Metanephros (tissue), 2 donors: ENCODE measurements around a stretch of chr6.

GRCh38 chr6:148874760-148875212 lies 128.0 kb downstream of the UST start:
- RAMPAGE, long total RNA = no peak

GRCh38 chr6:148922964-148923345 lies 176.1 kb downstream of the UST start:
- RAMPAGE, long total RNA = no peak

DNA sequence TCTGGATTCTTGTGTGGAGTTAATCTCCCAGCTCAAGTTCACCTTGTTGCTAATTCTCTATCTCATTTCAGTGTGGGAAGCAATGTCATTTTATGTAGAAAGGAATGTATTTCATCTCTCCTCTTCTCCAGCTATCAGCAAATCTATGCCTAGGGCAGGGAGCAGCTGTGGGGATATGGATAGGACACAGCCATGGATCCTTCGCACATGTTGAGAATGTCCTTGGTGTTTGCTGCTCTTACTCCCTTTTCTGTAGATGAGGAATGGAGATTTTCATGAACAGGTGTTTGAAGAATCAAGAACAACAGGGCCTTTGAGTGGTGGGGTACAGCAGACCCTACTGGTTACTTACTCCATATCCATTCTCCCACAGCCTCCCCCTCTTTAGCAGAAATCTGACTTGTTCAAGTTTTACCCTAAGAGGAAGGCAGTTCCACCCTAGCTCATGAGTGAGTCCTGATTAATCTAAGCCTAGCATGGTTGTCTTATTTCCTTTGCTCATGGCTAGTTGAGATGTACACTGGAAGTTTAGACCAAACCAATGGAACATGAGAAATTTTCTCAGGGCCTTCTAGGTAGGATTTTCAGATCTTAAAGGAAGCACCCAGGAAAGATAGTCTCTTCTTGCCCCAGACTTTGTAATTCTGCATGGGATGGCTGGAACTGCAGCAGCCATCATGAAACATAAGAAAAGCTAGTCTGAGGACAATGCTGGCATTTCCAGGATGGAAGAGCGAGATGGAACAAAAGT lies 182.2 kb downstream of the UST start:
- RAMPAGE, long total RNA = no peak

- RAMPAGE, long total RNA = no peak
Observed at GRCh38 chr6:149031815-149032347, 285.1 kb downstream of the UST start.

- RAMPAGE, long total RNA = no peak
Observed at GRCh38 chr6:149059788-149060114, 257.8 kb upstream of the TAB2 start.

DNA sequence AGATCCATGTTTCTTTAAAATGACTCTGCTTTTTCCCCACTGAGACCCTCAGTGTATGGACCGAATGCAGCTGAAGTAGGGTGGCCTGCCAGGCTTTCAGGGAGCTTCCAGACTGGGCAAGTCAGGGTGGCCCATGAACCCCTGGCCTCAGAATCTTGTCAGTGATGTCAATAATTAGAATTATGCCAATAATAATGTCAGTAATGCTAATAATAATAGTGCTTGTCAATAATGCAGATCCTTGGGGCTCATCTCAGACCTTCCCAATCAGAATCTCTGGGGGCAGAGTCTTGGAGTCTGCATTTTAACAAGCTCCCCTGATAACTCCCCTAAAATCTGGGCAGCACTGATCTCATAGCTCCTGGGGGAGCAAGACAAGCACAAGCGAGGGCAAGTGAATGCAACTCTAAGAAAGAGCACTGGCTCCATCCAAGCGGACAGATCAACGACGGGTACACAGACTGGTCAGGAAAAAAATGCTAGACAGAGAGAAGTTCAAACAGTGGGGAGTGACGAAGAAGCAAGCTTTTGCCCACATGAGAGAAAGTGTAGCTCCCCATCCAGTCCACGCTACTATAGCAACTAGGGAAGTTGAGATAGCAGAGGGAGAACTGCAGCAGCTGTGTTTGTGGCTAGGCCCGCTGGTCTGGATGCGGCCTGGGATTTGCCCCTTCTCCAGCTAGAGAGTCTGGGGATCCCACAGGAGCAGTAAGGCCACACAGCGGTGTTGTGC lies 59.9 kb upstream of the TAB2 start:
- RAMPAGE, long total RNA = no peak

GRCh38 chr6:149451328-149451896 lies 33.4 kb downstream of the ZC3H12D start:
- RAMPAGE, long total RNA = no peak

DNA sequence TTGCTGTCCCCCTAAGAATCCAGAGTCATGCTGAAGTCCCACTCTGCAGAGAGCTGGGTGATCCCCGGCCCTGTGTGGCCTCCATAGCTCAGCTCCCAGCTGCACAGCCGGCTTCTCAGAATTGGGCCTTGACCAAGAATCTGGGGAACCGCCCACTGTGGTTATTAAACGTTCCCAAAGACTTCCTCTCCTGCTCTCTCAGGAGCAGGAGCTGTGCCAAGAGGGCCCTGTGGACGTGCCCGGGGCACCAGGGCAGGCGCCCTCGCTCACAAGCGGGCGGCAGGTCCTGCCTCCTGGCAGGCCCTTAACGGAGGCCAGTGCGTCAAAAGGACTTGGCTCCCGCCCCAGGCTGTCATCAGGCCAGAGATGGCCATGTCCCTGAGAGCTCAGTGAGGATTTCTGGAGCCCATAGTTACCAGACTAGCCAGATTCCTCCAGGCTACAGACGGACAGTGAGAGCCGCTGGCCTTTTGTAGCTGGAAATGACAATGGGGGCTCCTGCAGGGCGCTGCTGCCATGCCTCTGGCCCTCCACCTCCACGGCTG lies 30.4 kb downstream of the ZC3H12D start:
- RAMPAGE, long total RNA = no peak

GRCh38 chr6:149728062-149729152 lies 10.5 kb upstream of the LATS1 start:
- RAMPAGE, long total RNA = no peak

DNA sequence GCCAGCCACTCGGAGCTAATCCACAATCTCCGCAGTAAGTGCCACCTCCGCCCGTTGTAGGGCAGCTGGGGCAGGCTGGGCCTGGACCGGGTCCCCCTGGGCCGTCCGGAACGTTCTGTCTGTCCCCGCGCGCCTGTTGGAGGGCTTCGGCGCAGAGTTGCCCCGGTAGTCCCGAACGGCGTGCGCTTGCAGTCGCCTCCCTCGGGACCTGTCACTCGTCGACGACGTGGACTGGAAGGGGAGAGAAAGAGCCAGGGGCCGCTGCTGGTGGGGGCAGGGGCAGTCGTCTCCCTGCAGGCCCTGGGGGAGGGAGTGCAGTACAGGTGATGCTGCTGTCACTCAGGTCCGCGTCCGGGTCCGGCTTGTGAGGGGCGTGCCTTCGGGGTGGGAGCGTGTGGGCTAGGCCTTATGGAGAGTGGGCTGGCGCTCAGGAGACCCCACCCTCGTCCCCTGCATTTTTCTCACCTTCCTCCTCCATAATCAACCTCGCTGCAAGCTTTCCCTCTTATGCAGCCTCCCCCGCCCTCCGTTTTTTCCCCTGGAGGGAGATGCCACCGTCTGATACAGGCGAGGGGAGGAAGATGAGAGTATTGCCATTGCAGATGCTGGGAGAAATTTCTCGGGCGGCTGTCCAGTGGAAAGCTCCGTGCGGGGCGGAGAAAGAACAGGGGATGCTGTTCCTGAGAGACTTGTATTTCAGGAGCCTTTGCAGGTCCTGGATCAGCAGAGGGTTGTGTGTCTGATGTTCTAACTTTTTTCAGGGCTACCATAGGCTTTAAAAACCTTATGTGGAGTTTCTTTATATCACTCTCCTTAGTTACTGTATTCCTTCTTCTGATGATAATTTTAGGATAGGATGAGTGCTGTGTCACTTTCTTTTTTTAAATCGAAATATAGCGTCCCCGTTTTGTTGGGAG lies 640 bp downstream of the PCMT1 start:
- RAMPAGE, long total RNA = no peak

- RAMPAGE, long total RNA = no peak
Observed at GRCh38 chr6:149802018-149802464, 52.5 kb downstream of the PCMT1 start.

DNA sequence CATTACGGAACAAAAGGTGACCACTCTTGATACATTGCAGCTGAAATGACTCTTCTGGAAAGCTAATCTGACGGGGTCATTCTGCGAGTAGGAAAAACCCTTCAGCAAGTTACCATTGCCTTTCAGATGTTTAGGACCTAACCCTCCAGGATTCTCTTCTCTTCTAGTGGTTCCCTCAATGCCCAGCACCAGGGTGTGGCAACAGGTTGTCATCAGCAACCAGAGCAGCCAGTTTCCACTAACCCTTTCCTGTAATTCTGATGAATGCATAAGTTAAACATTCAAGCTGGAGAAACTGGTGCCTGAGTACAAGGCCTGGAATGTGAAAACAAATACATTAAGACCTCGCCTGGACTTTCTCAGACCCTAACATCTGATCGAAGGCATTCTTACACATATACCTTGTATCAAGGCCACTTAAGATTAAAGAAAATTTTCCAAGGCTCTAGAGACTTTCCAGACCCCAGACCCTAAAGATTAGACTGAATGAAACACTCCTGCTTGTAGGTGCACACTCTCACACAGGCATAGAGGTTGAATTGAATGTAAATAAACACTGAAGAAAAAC lies 9.2 kb downstream of the LRP11 start:
- RAMPAGE, long total RNA = no peak

DNA sequence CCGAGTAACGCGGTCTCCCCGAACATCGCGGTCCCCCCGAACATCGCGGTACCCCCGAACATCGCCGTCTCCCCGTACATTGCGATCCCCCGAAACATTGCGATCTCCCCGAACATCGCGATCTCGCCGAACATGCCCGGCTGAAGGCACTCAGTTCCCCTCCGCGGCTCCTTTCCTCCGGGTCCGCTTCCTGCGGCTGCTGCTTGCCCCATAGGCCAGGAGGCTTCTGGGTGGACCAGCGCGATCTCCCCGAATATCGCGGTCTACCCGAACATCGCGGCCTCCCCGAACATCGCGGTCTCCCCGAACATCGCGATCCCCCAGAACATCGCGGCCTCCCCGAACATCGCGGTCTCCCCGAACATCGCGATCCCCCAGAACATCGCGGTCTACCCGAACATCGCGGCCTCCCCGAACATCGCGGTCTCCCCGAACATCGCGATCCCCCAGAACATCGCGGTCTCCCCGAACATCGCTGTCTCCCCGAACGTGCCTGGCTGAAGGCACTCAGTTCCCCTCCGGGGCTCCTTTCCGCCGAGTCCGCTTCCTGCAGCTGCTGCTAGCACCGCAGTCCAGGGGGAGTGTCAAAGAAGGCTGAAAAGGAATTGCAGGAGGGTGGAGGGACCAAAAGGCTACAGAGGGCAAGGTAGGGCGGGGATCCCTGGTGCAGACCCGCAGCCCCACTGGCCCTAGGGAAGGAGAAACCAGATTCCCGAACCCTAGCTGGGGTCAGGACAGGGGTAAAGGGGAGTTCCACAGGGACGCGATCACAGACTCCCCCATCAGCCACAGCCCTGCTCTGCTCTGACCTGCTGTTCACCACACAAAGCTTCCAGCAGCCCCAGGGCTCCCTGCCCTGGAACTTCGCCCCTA lies 1.3 kb downstream of the ULBP1 start:
- RAMPAGE, long total RNA = no peak

DNA sequence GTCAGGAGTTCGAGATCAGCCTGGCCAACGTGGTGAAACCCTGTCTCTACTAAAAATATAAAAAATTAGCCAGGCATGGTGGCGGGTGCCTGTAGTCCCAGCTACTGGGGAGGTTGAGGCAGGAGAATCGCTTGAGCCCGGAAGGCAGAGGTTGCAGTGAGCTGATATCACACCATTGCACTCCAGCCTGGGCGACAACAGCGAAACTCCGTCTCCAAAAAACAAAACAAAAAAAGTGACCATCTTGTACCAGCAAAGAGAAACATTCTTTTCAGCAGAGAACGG lies 25.1 kb upstream of the PPP1R14C start:
- RAMPAGE, long total RNA = no peak

DNA sequence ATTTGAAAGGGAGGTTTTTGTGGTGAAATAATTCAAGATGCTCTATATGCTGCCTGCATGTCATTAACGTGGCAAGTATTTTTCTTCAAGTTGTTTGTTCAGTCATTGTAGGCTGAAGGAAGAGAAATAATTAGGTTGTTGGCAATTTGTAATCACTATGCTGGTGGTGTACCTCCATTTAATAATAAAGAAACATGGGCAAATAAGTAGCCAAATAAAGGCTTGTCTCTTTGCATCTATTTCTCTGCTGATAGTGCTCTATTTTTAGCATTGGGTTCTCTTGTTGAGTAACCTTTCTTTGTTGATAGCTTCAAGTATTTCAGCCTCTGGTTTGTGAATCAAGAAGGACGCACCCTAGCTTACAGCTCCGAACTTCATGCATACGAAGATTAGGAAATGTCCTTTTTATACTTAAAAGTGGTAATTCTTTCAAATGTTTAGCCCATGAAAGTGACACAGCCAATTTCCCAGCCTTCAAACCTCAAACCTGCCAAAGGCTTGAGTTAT lies 2.5 kb downstream of the PPP1R14C start:
- RAMPAGE, long total RNA = no peak

DNA sequence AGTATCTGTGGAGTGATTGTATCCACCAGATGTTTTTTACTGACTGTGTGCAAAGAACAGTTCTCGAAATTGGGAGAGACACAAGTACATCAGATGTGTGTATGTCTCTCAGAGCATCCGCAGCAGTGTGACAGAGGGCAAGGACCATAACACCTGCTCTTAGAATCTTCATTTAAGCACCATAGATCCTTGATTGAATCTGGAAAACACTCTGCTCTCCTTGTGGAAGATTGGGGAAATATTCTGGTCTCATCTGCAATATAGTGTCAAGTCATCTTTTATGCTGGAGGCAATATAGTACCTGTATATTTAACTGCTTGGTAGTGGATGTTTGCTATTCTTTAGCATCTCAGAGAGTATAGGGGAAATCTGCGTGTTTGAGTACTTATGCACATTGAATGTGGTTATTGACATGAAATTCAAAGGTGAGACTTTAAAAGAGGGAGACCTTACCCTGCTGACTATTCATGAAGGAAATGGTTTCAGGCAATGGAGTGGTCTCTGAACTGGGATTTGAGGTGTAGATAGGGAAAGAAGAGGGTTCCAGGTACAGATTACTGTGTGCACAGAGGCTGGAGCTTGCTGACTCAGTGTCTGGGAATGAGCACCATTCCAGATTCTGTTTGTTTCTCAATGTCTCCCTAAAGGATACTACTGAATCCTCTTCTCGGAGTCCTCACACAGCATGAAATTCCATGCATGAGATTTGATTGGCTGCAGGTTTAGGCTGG lies 48.7 kb downstream of the PPP1R14C start:
- RAMPAGE, long total RNA = no peak

DNA sequence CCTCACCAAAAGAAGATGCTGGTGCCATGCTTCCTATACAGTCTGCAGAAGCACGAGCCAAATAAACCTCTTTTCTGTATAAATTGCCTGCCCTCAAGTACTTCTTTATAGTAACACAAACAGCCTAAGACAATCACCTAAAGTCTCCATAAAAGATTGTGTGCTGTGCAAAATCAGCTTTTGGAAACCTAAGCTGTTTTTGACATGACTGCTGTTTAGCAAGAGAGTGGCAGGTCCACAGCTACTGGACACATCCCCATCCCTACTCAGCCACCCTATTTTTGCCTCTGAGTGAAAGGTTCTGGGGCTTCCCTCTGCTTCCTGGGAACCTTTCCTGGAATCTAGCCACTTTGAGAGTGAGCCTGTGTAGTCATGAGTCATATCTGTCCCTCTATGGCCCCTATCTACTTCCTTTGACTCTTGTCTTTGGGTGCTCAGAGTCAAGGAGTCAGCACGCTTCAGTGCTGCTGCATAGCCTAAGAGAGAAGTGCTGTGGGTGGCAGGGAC lies 110.0 kb downstream of the PPP1R14C start:
- RAMPAGE, long total RNA = no peak

DNA sequence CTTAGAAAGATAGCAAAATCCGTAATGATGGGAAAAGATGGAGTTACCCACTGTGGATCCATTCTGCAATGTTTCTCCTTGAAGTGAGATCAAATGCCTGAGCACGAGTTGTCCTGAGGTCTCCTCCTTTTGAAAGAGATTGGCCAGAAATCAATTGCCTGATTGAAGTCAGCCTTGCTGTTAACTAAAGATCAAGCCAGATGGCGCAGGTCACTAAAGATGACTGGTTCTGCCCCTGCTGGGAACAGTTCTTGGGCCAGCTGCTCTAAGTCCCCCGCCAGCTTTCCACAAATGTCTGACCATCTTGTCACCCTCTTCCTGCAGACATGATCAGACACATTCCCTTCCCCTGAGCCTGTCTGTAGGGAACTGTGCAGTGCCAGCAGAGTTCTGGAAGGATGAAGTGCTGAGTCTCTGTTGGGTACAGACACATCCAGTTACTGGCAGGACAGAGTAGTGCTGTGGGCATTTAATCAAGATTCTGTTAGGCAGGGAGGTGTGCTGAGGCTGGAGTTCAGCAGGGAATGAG lies 100.6 kb upstream of the IYD start:
- RAMPAGE, long total RNA = no peak

DNA sequence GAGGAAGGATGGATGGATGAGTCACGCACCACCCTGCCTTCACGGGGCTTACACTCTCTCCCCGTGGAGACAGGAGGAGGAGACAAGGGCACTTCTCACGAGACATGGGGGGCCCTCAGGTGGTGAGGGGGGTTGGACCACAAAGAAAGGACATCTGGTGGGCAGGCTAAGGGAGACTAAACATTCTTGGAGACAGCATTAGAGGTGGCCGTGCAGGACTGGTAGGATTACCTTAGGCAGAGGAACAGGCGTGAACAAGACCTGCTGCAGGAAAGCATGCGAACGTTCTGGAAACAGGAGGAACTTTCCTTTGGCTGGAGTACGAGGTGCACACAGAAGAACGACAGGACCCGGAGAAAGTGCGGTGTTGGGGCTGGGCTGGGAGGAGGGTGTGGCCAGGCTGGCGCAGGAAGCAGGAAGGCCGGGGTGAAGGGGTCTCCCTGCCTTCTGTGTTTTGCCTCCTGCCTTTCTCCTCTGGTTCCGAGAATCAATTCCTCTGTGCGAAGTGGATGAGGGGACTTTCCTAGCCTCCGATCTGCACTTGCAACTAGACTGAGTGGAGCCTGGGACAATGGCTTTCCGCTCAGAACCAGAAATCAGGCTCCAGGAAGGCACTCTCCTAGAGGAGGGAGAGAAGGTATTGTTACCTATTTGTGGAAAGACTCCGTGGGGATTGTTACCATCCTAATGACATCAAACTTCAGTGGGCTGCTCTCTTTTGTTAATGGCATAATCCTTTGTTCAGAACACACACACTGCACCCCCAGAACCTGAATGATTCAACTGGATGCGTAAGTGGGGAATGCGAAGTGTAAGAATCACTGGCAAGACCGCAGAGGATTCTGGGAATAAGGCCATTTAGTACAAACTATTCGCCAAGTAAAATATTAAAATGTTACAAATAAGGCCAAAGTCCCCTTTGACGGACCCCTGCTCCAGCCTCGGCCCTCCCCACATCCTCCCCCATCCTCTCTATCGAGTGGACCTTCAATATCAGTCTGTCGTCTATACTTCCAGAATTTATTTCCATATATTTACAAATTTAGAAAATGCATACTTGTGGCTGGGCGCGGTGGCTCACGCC lies 22.9 kb upstream of the PLEKHG1 start:
- RAMPAGE, long total RNA = no peak

DNA sequence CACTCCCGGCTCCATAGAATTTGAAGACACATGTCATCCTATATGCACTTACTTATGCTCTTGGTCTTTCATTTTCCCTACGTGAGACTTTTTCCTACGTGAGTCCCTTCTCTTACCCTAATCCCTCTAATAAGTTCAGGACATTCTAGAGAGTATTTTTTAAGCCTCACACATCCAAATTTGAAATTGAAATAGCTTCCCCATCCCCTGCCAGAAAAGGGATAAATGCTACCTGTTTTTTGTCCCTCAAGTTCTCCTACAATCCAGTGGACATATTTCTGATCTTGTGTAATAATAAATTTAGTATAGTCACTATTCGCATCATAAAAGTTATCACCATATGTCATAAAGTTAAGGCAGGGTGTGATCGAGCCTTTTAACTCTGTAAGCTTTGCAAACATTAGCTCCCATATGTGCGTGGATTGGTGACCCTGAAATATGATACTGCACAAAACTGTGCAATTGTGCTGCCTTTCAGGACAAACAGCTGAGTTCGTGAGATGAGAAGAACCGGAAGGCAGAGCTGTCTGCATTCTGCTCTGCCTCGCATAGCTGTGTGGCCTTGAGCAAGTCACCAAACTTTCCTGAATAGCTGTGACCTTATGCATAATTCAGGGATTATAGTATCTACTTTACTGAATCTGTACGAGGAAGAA lies 3.4 kb upstream of the PLEKHG1 start:
- RAMPAGE, long total RNA = no peak